Vagina (tissue), 1 donor: ENCODE measurements around the gene MMP17.

DNA sequence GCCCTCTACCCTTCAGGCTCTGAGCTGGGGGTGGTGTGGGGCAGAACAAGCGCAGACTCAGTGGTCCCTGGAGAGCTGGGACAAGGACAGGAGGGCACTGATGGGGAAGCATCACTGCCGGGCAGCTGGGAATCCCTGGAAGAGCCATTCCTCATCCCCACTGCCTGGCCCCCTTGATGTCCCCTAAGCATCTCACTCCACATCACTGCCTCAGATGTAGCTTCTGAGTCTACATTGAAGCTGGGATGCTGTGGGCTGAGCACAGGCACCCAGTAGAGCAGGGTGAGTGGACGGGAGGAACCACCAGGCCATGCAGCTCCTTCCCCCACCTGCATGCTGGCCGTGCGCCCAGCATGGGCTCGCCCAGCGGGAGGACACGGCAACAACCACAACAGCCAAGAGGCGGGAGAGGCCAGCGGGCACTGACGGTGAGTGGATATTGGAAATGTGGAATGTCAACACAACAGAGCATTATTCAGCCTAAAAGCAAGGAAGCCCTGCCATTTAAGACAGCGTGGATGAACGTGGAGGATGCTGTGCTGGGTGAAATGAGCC is 310.9 kb downstream of the ADGRD1 start:
- PRO-cap, result no peak
- RAMPAGE, long total RNA, result no peak

DNA sequence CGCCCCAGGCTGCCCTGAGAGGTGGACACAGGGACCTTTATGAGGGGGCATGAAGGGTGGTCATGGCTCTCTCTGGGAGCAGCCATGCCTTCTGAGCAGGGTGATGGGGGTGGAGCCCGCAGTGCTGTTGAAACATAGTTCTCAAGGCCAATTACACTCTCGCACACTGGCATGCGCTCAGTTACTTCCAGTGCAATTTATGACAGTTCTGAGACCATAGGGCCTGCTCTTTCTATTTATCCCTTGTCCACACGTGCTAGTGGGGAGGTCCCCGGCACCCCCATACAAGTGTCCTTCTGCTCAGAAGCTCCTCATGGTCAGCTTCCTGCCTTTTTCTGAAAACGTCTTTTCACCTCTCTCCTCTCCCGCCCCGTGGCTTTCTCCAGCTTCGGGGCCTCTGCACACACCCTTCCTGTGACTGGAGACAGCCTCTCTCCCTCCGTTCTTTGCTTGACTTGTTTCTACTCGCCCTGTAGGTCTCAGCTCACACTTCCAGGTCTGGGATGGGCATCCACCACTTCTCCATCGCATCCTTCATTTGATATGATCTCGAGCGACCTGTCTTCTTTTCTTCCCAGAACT is 313.2 kb downstream of the ADGRD1 start:
- PRO-cap, result no peak
- RAMPAGE, long total RNA, result no peak

DNA sequence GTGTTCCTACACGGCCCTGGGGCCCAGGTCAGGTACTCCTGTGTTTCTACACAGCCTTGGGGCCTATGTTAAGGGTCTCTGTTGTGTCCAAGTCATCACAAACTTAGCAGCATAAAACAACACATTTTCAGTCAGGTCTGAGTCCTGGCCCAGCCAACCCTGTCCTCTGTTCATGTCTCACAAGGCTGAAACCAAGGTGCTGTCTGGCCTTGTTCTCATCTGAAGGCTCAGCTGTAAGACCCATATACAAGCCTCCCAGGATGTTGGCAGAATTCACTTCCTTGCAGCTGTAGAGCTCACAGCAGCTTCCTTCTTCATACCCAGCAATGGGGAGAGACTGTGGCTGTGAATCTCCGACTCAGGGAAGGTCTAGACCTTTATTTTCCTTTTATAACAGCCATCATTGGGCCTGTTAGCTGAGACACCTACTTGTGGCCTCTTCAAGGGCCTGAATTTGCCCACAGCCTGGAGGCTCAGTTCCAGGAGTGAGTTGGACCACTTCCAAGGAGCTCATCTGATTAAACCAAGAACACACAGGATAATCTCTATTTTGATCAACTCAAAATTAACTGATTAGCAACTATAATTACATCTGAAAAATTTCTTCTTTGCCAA is 107.4 kb upstream of the SFSWAP start:
- PRO-cap, result no peak
- RAMPAGE, long total RNA, result no peak

- PRO-cap, result no peak
- RAMPAGE, long total RNA, result no peak
These were observed 88.8 kb upstream of the SFSWAP start for GRCh38 chr12:131621874-131622740.

DNA sequence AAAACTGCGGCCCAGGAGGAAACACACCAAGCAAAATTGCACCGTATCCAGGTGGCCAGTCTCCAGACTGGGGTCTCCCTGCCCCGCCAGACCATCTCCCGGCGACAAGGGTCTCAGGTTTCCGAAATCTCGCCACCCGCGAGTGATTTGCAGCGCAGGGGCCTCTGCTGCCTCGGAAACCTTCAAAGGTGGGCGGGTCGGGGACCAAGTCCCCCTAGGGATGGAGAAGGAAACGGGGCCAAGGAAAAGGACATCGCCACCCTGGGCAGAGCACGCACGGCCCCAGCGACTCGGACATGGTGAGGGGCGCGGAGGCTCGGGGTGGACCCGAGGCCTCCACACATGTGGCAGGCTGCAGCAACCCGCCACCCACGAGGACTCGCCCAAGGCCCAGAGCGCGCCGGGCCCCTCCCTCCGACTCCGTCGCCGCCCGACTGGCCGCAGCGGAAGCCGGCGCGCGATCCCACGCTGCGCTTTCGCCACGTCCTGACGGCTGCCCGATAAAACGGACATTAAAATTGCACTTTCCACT is 418 bp upstream of the SFSWAP start:
- PRO-cap, result bidirectional peak, plus-strand start outside the sequence, minus-strand start at position 436 of the sequence
- RAMPAGE, long total RNA, result no peak

DNA sequence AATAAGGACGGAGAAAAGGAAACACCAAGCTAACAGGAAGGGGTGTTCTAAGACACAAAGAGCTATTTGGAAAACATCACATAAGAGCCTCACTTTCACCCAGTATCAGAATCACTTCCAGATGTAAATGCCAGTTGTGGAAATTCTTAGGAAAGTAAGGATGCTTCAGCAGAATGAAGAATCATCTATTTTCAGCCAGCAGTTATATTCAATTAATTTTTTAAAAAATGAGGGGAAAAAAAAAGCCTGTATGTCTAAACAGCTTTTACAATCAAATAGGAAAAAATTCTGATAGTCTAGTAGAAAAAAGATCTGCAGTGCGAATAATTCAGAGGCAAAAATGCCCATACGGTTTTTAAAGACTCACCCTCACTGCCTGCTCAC is 25.3 kb downstream of the SFSWAP start:
- PRO-cap, result no peak
- RAMPAGE, long total RNA, result no peak

DNA sequence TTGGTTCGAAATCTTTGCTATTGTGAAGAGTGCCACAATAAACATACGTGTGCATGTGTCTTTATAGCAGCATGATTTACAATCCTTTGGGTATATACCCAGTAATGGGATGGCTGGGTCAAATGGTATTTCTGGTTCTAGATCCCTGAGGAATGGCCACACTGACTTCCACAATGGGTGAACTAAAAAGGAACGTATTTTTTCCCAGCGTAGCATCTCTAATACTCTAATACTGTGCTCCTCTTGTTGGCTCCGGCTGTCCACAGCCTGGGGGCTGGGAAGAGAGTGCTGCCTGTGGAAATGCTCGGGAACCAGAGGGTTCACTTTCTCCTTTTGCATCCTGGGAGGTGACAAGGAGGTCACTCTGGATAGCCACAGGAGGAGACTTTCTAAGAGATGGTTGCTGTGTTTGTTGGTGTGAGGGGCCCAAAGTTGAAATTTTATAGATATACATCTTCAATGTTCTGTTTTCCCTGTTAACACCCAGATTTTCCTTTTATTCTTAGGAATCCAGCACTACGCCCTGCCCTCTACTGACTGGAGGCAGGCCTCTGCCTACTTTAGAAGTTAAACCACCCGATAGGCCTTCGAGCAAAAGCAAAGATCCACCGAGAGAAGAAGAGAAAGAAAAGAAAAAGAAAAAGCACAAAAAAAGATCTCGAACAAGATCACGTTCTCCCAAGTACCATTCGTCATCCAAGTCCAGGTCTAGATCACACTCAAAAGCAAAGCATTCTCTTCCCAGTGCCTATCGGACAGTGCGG is 50.5 kb upstream of the MMP17 start:
- PRO-cap, result no peak
- RAMPAGE, long total RNA, result start-site peak on the plus strand centred at position 310 of the sequence, 268 bp wide, 16 reads

DNA sequence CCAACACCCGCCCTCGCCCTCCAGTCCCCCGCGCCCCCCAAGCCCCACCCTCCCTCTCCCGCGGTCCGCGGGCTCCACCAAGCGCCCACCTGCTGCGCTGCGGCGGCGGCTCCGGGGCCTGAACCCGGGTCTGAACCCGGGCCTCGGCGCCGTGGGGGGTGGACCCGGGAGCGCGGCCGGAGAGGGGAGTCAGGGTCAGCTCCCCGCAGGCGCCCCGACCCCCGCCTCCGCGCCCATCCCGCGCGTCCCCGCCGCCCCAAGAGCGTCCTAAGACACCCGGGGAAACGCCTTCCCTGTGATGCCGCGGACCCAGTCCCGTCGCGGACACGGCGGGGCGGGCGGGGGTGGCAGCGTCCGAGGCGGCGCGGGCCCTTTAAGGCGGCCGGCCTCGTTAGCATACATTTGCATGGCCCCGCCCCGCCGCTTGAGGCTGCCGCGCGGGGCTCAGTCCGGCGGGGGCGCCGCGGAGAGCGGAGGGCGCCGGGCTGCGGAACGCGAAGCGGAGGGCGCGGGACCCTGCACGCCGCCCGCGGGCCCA is at the start of gene MMP17:
Gene MMP17, plus strand, starts transcription at position 447 of the 538 bp plus-strand sequence.
- PRO-cap, result bidirectional peak, plus-strand start at position 447 of the sequence, minus-strand start at position 291 of the sequence
- RAMPAGE, long total RNA, result no peak

- PRO-cap, result no peak
- RAMPAGE, long total RNA, result no peak
These were observed 3.3 kb downstream of the PUS1 start for GRCh38 chr12:131932045-131933101.

DNA sequence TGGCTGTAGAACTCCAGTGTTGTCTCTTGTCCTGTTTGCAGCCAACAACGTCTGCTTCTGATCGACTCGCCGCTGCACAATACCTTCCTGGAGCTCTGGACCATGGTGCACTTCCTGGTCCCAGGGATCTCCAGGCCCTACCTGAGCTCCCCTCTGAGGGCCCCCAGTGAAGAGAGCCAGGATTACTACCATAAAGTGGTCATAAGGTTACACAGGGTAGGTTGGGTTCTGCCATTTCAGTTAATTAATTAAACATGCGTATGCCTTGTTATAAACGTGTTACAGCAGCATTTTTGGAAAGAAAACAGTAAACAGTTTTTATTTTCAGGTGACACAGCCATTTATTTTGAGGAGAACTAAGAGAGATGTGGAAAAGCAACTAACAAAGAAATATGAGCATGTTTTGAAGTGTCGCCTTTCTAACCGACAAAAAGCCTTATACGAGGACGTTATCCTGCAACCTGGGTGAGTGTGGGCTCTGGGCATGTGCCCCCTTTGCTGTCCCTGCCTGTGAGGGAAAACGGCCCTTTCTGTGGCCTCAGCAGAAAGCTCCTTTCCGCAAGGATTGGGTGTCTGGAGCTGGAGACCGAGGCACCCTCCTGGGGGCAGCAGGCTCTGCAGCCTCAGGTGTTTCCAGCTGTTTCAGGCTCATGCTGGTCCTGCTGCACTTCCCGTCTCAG is 63.8 kb downstream of the EP400 start:
- PRO-cap, result no peak
- RAMPAGE, long total RNA, result no peak

GRCh38 chr12:132151217-132151752 is 7.0 kb downstream of the NOC4L start:
- PRO-cap, result no peak
- RAMPAGE, long total RNA, result no peak

GRCh38 chr12:132162533-132163126 is 18.4 kb downstream of the NOC4L start:
- PRO-cap, result bidirectional peak, plus-strand start at chr12:132162961, minus-strand start at chr12:132162747
- RAMPAGE, long total RNA, result no peak

DNA sequence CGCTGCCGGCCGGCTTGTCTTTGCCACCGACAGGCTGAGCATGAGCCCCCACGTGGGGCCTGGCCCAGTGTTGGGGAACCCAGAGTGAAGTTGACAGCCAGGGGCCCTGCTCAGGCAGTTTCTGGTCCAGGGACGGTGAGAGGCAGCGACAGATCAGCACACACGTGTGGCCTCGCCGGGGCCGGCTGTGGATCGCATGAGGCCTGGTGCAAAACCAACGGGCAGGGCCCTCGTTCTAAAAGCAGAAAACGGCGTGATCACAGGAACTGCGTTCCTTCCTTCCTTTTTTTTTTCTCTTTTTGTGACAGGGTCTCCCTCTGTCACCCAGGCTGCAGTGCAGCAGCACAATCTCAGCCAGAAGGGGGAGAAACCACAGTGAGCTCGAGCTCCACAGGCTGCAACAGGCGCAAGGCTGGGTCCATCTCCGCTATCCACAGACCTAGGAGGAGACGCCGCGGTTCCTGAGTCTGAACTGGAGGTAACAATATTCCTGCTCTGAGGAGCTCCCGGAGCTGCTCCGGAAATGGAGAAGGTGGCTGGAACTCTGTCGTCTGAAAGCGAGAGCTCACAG is 50.5 kb upstream of the FBRSL1 start:
- PRO-cap, result no peak
- RAMPAGE, long total RNA, result no peak

- PRO-cap, result unidirectional peak, minus-strand start at chr12:132474575
- RAMPAGE, long total RNA, result no peak
These were observed 15.6 kb upstream of the FBRSL1 start for GRCh38 chr12:132474187-132474851.

DNA sequence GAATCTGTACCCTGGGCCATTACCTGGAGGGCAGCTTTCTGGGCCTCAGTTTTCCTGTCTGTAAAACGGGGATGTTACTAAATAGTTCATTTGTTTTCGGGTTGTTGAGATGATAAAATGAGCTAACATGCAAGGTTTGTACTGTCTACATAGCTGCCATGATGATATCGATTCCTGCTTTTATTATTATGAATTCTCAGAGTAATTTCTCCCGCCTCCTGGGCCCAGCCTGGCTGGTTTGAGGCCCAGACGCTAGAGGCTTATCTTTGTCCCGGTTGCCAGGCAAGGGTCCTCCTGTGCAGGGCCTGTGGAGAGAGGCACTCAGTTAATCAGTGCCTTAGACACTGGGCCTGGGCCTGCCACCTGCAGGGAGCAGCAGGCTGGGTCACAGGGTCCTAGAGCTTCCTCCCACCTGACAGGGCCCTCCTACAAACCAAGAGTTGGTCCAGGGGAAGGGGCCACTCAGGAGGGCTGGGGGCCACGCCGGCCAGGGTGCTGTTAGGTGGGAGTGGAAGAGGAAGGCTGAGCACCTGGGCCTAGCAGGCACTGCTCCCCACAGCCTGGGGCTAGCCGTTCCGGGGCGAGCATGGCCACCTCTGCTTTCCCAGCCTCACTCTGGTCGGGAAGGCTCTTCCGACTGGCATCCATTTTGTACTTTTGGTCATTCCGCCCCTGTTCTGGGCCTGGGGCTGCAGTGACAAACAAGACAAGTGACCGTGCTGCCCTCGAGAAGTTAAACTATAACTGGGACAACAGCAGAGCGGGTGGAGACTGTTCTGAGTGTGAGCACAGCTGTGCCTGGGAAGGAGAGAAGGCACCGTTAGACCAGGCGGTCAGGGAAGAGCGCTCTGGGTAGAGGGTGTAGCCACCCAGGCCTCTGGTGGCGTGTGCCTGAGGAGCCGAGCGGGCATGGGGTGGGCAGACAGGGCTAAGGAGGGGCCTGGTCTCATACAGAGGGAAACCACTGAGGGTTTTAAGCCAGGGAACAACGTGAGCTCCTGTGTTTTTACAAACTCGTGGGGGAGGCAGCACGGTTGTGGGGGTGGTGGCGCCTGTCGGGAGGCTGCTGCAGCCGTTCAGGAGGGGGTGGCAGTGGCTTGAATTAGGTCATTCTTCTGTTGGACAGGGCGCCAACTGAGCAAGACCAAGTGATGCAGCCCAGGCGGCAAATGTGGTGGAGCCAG is 27.2 kb downstream of the FBRSL1 start:
- PRO-cap, result no peak
- RAMPAGE, long total RNA, result start-site peak on the plus strand centred at position 528 of the sequence, 329 bp wide, 7 reads

GRCh38 chr12:132528511-132528984 is 38.6 kb downstream of the FBRSL1 start:
- PRO-cap, result no peak
- RAMPAGE, long total RNA, result no peak

DNA sequence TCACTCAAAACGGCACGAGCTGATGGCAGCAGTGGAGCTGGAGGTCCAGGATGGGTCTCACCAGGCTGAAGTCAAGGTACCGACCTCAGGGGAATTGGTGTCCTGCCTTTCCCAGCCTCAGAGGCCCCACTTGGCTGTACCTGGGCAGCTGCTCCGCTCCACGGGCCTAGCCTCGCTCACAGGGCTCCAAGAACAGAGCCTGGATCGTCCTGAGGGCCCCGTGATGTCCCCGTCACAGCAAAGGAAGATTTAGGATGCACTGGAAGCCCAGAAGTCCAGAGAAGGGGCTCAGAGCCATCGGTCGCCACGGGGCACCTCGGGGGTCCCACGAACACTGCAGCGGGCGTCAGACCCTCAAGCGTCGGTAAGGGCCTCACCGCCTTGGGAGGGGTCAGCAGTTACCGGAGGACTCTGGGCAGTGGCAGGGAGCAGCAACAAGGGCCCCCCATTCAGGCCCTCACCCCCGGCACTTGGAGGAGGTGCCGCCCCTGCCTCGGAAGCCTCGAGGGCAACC is 56.5 kb downstream of the LRCOL1 start:
- PRO-cap, result no peak
- RAMPAGE, long total RNA, result start-site peak on the plus strand centred at position 429 of the sequence, 136 bp wide, 12 reads

DNA sequence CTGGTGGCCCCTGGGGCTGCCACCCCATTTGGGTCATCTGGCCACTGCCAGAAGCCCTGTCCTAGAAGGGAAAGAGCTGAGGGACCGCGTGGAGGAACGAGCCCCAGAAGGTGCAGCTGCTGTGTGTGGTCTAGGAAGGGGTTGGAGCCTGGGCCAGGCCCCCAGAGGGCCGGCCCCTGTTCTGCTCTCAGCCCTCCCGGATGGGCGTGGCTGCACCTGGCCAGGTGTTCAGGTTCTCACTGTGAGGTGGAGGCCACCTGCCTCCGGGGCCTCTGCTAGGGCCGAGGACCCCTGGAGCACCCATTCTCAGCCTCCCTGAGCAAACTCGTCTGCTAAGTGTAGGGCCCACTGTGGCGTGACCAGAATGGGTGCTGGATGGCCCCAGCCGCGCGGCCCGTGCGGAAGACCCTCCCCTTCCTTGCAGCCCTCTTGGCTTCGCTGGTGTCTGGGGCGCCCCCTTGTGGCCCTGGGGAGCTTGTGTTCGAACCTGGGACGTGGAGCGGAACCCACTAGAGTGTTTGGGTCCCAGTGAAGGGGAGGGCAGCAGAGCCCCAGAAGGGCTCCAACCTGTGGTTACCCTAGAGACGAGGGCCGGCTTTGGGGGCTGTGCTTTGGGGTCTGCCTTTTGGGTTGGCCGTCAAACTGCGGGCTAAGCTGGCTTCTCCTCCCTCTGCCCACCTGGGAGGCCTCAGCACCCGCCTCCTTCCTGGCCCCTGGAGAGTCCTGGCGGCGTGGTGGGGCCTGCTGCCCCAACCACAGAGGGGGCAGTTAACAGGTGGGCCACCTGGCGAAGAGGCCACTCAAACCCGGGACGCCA is 49.3 kb downstream of the LRCOL1 start:
- PRO-cap, result no peak
- RAMPAGE, long total RNA, result no peak

DNA sequence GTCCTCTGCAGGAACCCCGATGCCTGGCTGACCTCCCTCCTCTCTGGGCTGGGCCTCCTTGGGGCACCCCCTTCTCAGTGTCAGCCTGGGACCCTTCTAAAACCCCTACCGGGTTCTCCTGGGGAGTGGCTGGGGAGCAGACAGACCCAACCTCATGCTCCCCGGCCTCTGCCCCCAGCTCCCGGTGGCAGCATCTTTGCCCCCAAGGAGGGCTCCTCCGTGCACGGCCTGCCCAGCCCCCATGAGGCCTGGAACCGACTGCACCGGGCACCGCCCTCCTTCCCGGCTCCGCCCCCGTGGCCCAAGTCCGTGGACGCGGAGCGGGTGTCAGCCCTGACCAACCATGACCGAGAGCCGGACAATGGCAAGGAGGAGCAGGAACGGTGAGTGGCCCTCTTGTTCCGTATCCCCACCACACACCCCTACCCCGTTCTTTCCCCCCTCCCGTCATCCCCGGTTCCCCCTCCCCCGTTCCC is 28.5 kb downstream of the LRCOL1 start:
- PRO-cap, result unidirectional peak, plus-strand start at position 304 of the sequence
- RAMPAGE, long total RNA, result no peak

GRCh38 chr12:132708267-132708624 is 2.4 kb upstream of the PGAM5 start:
- PRO-cap, result no peak
- RAMPAGE, long total RNA, result no peak